ENCODE measurements around a stretch of chr2.

GRCh38 chr2:33212015-33212496 is 264.4 kb upstream of the RASGRP3 start:
- RRBS = no CpG with 5 or more reads among the region's 2 CpGs

DNA sequence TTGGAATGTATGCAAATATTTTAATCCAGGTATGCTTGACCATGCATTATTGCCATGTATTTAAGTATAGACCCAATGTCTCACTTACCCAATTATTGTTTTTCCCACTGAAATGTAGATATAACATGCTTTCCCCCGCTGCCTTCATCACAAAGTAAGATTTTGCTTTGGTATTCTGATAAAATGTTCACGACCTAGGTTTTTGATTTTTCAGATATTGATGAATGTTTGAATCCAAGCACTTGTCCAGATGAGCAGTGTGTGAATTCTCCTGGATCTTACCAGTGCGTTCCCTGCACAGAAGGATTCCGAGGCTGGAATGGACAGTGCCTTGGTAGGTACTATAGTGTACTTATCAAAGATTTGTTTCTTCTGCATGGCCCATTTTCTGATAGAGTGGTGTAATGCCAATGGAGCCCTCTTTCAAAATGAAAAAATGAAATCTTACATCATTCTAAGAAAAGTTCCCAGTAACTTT is 196.6 kb upstream of the RASGRP3 start:
- RRBS = no CpG with 5 or more reads among the region's 4 CpGs

DNA sequence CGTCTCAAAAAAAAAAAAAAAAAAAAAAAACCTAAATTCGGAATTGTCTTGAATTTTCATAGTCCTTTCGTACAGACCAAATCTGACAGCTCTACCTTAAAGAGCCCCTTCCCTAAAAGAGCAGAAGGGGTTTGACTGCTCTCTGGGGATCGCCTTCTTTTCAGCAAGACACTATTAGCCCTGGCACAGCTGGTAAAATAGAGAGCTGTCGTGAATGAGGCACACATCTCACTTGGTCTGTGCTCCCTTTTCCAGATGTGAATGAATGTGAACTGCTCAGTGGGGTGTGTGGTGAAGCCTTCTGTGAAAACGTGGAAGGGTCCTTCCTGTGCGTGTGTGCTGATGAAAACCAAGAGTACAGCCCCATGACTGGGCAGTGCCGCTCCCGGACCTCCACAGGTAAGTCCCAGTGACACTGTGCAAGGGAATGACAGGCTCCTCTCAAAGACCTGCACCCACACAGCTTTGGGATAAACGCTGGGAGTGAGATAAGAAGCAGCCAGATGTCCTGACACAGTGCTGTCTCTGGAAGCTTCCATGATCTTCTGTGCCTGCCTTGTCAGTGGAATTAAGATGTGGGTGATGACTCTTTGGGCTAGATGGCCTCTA is 129.2 kb upstream of the RASGRP3 start:
- RRBS = no CpG with 5 or more reads among the region's 10 CpGs

DNA sequence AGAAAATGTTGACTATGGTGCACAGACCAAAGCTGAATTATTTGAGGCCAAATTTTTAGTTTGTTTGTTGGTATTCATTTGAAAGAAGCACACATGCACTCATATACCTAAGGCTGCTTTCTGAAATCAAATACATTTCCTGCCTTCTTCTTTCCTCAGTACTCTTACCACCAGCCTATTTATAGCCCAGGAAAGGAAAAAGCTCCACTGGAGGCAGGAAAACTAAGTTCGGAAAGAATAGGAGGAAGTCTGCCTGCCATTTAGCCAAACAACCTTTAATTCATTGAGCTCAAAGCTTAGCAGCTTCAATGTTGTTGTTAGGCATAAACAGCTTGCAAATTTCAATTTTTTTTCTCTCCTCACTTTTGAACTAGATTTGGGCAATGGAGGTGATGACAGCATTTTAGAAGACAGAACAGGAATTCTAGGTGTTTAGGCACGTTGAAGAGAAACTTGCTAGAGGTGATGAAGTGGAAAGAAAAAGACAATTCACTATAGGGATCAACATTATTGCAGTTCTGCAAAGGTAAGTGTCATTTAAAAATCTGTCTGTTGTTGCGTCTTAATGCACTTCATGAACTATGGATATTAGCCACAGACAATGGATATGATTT is 40.3 kb upstream of the RASGRP3 start:
- RRBS = no CpG with 5 or more reads among the region's 3 CpGs

GRCh38 chr2:33437123-33437962 is 39.1 kb upstream of the RASGRP3 start:
- RRBS = no CpG with 5 or more reads among the region's 6 CpGs

DNA sequence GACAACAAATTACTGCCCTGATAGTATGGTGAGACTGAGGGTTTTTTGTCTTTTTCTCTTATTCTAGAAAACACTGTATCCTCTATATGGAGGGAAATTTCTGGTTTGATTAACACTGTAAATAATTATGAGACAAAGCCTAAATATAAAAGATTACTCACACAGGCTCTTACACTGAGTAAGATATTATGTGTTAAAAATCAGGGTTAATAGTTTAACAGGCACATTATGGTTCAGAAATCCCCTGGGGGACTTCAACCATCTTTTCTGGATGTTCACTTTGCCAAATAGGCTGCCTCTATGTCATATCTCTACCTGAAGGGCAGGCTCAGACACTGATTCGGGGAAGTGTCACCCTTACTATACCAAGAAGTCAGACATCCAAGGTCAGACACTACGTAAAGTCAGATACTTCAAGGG is 1.2 kb upstream of the RASGRP3 start:
- RRBS = no CpG with 5 or more reads among the region's 2 CpGs

- RRBS = 21% methylated on average over 25 of the region's 61 CpGs
Observed at GRCh38 chr2:36356946-36357889, 1.6 kb downstream of the CRIM1 start.

DNA sequence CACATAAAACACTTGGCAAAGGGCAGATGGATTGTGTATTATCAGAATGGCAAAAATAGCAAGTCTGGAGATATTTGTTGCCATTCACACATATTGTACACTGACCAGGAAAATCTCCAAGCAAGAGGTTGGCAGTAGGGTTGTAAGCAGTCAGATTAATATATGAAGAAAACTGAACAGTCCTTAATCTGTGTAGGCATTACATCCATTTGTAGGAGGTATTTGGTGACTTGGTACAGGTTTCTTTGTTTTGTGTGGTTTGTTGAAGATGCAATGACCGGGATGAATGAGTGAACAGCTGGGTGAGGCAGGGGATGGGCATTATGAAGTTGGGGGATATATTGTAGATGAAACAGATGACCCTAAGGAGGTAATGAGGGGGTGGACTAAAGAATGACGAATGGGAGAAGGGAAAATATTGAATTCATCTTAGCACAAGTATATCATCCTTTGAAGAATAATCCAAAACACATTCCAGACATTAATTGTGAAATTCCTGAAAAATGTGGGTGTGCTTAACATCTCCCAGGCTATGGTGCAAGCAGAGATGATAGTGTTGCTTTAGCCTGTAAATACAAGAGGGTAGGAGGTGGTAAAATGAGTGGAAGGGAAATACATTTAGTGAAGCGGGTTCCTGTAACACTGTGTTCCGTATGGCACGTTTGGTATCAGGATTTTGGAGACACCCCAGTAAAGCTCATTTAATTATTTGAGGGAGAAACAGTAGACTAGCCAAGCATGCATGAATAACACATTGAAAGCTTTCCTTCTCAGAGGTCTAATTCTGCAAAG is 5.8 kb downstream of the CRIM1 start:
- RRBS = no CpG with 5 or more reads among the region's 5 CpGs

DNA sequence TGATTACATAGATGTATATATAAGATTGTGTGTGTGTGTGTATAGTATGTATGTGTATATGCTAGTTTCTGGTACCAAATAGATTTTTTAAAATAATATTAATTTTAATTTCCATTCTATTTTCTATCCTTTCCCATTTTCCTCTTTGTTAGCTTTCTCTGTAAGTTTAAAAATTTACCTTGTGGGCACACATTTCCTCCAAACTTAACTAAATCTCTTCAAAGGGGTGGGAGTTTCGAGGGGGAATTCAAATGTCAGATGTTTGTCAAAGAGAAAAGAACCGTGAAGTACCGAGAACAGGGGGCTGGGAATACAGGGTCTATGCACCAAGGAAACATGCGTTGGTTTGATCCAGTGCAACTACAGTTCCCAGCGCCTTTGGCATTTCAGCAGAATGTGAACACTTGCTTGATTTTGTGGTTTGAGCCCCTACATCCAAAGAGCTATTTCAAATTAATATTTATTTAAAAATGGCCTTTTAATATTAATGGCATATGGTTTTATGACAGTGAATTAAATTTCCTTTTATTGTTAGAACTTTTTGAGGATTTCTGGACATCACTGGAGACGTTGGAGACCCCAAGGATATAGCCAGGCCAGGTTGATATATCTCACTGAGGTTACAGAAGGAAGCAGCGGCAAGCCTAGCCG is 9.4 kb downstream of the CRIM1 start:
- RRBS = no CpG with 5 or more reads among the region's 8 CpGs

DNA sequence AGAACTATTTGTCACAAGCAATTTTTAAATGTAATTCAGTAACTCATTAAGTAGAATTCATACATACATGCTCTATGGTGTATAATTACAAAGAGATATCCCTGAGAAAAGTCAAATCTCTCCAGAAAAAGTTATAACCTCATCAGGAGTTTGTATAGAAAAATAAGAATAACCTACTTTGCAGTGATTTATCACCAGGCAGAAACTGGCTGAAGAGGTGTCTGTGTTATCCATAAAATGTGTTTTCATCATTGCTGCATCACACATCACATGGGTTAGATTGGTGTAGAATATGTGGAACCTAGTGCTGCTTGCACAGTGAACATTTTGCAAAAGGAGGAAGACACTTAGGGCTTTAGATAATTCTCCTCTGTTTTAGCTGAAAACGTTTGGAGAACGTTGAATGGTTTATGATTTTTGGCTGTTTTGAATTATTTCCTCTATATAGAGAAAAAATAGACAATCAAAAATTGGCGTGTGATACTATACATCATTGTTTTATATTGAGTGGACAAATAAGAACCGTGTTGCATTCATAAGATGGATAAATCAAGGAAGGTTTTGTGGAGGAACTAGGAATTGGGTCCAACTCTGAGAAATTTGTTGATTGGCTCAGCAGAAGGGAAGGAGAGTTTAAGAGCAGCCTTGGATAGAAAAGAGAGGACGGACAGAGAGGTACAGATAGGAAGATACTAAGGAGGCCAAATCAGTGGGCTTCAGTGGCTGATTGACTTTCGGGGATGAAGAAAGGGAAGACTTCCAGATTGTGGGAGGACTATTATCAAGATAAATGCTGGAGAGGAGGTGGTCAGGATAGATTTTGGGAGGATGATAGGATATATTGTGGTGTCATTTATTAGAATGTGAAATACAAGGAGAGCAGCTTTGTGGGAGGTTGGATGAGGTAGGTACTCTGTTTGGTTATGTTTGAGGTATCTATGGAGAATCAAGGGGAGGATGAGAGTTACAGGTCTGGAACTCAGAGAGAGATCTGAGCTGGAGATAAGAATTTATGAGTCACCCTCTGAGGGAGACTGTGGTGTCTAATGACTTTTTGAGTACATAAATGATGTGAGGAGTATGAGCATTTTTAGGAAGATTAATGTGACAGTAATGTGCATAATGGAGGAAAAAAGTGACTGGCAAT is 47.7 kb downstream of the CRIM1 start:
- RRBS = no CpG with 5 or more reads among the region's 6 CpGs

DNA sequence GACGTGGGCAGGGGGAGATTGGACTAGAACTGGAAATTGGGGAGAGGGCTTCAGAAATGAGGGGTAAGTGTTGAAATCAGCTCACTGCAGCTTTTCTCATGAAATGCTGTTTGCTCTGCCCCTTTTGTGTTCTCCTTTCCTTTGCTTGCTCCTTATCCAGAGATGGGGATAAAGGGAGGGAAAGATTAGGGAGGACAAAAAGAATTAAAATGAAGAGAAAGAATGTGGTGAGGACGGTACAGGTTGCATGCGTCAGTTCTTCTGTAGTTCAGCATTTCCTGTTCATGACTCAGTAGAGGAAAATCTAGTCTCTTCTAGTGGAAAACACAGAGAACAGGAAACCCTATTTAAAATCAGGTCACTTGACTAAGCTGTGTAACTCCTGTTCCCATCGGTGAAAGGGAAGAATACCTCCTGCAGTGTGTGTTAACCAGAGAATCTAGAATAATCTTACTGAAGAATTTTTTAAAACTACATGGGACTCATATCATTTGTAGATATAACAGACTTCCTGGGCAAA is 105.7 kb downstream of the CRIM1 start:
- RRBS = no CpG with 5 or more reads among the region's 4 CpGs

- RRBS = no CpG with 5 or more reads among the region's 2 CpGs
Observed at GRCh38 chr2:36555232-36555598, 42.8 kb downstream of the FEZ2 start.

- RRBS = no CpG with 5 or more reads among the region's 7 CpGs
Observed at GRCh38 chr2:36899958-36900341, 66.4 kb downstream of the STRN start.

DNA sequence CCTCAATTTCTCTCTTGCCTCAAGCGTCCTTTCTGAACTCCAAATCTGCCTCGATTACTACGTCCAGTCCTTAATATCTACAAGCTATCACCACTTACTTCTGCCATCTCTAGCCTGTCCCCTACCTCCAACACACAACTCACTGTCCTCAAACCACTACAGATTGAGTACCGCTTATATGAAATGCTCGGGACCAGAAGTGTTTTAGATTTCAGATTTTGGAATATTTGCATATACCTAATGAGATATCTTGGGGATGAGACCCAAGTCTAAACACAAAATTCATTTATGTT is 10.8 kb downstream of the STRN start:
- RRBS = no CpG with 5 or more reads among the region's 5 CpGs

GRCh38 chr2:37071996-37072410 is 12.2 kb downstream of the HEATR5B start:
- RRBS = no CpG with 5 or more reads among the region's 2 CpGs

- RRBS = no CpG with 5 or more reads among the region's 8 CpGs
Observed at GRCh38 chr2:37152308-37152852, 4.4 kb downstream of the EIF2AK2 start.

DNA sequence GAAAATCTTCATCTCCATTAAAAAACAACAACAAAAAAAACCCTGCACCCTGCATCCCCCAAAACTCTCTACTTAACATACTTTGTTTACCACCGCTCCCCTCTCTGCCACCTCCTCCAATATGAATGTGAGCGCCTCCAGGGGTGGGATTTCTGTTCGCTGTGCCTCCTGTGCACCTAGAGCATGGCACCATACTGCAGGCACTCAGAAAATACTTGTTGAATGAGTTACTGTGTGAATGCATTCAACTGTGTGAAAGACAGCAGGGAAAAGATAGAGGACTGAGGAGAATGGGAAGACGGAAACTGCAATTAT is 4.6 kb downstream of the CEBPZ start:
- RRBS = no CpG with 5 or more reads among the region's 4 CpGs

DNA sequence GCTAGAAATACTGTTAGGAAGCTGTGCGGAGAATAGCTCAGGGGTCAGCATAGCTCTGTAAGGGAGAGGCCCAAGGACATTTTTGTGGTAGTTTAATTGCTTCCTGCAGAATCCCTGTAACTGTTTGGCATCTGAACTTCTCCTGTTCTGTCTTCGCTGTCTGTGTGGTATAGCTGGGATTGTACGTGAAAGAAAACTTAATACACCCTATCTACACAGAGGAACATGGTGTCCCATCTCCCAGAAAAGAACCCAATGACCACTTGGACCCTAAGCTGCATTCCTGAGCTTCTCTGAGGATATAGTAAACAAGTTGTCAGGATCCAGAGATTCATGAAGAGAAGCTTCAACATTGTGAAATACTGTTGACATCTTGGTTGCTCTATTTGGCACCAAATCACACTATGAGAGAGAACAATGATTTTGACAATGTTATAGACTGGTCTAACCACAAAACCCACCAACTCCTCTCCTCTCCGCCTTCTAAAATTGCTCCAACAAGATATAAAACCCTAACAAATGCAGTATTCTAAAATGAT is 81.3 kb downstream of the CDC42EP3 start:
- RRBS = no CpG with 5 or more reads among the region's 4 CpGs

DNA sequence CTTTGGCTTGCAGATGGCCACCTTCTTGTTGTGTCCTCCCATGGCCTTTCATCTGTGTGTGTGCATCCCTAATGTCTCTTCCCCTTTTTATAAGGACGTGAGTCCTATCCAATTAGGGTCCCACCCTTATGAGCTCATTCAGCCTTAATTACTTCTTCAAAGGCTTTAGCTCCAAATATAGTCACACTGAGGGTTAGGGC is 34.3 kb downstream of the CDC42EP3 start:
- RRBS = no CpG with 5 or more reads among the region's 1 CpG

GRCh38 chr2:37828334-37828619 is 96.8 kb upstream of the RMDN2 start:
- RRBS = no CpG with 5 or more reads among the region's 2 CpGs